Endothelial cell of umbilical vein (primary cell): ENCODE data around the genes SGSM2 and CTNS.

DNA sequence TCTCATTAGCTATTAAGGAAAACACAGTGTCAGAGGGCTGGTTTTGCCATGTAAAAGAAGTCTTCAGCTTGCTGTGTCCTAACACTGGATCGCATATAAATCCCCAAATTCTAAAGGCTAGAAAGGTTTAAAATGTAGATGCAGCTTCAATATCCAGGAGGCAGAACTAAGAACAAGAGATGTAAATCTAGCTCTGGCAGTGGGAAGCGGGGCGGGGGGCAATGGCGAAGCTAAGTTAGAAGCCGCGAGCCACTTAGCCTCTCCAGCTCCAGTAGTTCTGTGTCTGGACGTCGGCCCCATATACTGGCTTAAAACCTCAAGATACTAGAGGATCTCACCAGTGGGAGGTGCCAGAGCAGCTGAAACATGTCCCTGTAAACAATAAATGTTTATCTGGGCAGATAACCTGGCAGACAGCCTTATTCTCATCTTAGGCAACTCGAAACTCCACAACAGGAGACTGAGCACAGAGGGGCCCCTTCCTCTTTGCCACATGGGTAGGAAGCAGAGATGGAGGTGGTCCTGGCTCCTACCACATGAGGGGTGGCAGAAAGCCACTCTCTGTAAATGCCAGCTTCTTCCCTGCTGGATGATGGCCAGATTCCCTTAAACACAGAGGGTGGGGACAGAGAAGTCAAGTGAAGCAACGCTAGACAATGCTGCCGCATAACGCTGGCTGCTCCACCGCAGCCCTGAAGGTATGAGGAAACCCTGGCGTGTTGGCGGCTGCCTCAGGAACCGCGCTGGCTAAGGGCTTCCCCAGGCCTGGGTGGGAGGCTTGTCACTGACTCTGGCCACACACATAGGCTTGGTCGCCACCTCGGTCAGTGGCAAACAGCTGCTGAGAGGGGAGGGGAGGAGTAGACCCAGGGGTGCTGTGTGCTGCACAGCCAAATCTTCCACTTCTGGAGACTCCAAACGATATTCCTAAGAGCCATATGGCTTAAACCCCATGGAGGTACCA is 67.8 kb downstream of the HIC1 start:
- PRO-cap = no peak
CAGE:
- cytosol, long polyA minus RNA = no peak
- cytosol, long polyA plus RNA = no peak
- long polyA plus RNA = no peak
- nucleus, long polyA minus RNA = no peak
- nucleus, long polyA plus RNA = no peak

GRCh38 chr17:2173943-2174586 is 119.2 kb downstream of the HIC1 start:
- PRO-cap = unidirectional peak, plus-strand start at chr17:2174344
CAGE:
- cytosol, long polyA minus RNA = no peak
- cytosol, long polyA plus RNA = no peak
- long polyA plus RNA = no peak
- nucleus, long polyA minus RNA = start-site peak on the plus strand at chr17:2173913-2174774, 64 reads
- nucleus, long polyA plus RNA = no peak

DNA sequence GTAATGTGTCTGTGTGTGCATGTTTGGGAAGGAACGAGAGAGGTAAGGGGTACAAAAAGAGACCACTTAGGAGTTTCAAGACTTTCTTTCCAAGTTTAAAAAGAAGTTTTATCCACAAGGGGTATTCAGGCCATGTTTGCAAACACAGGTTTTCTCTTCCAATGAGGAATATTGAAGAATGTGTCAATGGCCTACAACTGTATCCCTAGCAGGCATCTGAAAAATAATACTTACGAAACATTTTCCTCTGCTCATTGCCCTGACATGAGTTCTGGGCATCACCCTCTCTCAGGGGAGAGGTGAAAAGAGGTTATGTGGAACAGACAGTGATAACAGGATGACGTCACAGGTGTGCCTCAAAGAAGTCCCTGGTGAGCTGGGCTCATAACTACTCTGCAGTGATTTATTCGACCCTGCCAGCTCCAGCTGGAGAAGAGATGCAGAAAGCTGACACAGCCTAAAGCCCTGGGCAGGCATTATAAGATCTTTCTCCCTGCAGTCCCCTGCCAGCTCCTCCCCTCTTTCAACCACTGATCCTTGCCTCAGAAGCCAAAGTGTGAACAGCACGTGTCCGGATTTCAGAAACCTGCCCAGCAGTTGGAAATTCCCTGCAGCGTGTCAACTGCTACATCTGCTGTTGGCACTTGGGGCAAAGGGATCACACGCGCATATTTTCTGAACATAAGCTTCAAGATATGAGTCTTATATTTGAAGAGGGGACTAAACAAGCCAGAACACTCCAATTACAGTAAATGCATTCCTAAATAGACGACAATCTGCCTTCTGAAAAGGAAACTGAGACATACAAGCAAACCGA is 80.7 kb downstream of the SMG6 start:
- PRO-cap = no peak
CAGE:
- cytosol, long polyA minus RNA = no peak
- cytosol, long polyA plus RNA = no peak
- long polyA plus RNA = no peak
- nucleus, long polyA minus RNA = no peak
- nucleus, long polyA plus RNA = no peak

- PRO-cap = bidirectional peak, plus-strand start at chr17:2337494, minus-strand start at chr17:2337397
CAGE:
- cytosol, long polyA minus RNA = start-site peak on the plus strand at chr17:2337494-2337512, 19 reads
- cytosol, long polyA plus RNA = start-site peak on the plus strand at chr17:2337451-2337577, 76 and 104 reads in 2 replicates
- long polyA plus RNA = start-site peak on the plus strand at chr17:2337492-2337506, 173 and 158 reads in 2 replicates
- nucleus, long polyA minus RNA = start-site peak on the plus strand at chr17:2337598-2337650, 47 reads
- nucleus, long polyA plus RNA = no peak
Observed at GRCh38 chr17:2336809-2337847, at the start of gene SGSM2. Gene SGSM2, plus strand, starts transcription at chr17:2337501.

DNA sequence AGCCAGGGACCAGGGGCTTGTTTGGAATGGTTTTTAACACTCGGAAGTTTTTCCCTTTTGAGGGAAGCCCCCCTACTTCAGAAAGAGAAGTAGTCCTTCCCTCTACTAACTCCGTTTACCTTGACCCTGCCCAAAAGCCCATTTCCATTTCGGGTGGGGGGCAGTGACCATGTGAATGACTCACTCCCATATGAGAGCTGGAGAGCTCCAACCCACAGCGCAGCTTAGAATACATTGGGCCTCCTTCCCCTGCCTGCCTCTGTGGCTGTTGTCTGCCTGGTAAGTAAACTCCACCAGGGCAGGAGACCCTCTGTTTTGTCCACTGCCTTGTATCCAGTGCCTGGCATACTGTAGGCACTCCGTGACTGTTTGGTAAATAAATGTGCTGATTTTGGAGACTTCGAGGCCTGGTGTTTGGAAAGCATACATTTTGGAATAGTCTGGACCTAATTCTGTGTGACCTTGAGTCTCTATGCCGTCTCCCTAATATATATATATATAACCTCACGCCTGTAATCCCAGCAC is 1.1 kb downstream of the SGSM2 start:
- PRO-cap = no peak
CAGE:
- cytosol, long polyA minus RNA = no peak
- cytosol, long polyA plus RNA = no peak
- long polyA plus RNA = no peak
- nucleus, long polyA minus RNA = no peak
- nucleus, long polyA plus RNA = no peak

GRCh38 chr17:2382055-2382365 is 18.9 kb downstream of the MNT start:
- PRO-cap = no peak
CAGE:
- cytosol, long polyA minus RNA = no peak
- cytosol, long polyA plus RNA = no peak
- long polyA plus RNA = no peak
- nucleus, long polyA minus RNA = no peak
- nucleus, long polyA plus RNA = no peak

GRCh38 chr17:2386305-2387506 is 14.2 kb downstream of the MNT start:
- PRO-cap = no peak
CAGE:
- cytosol, long polyA minus RNA = no peak
- cytosol, long polyA plus RNA = no peak
- long polyA plus RNA = no peak
- nucleus, long polyA minus RNA = no peak
- nucleus, long polyA plus RNA = no peak

DNA sequence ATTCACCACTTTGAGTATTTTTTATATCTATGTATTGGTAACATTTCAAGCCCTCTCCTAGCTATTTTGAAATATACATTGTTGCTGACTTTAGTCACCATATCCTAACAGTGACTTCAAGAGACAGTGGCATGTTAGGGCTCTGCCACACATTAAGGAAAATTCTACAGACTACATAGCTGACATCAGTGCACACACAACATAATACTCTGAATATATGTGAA is 1.5 kb downstream of the METTL16 start:
- PRO-cap = no peak
CAGE:
- cytosol, long polyA minus RNA = no peak
- cytosol, long polyA plus RNA = no peak
- long polyA plus RNA = no peak
- nucleus, long polyA minus RNA = no peak
- nucleus, long polyA plus RNA = no peak

- PRO-cap = no peak
CAGE:
- cytosol, long polyA minus RNA = no peak
- cytosol, long polyA plus RNA = no peak
- long polyA plus RNA = no peak
- nucleus, long polyA minus RNA = no peak
- nucleus, long polyA plus RNA = no peak
Observed at GRCh38 chr17:2604153-2604963, 10.9 kb downstream of the PAFAH1B1 start.

DNA sequence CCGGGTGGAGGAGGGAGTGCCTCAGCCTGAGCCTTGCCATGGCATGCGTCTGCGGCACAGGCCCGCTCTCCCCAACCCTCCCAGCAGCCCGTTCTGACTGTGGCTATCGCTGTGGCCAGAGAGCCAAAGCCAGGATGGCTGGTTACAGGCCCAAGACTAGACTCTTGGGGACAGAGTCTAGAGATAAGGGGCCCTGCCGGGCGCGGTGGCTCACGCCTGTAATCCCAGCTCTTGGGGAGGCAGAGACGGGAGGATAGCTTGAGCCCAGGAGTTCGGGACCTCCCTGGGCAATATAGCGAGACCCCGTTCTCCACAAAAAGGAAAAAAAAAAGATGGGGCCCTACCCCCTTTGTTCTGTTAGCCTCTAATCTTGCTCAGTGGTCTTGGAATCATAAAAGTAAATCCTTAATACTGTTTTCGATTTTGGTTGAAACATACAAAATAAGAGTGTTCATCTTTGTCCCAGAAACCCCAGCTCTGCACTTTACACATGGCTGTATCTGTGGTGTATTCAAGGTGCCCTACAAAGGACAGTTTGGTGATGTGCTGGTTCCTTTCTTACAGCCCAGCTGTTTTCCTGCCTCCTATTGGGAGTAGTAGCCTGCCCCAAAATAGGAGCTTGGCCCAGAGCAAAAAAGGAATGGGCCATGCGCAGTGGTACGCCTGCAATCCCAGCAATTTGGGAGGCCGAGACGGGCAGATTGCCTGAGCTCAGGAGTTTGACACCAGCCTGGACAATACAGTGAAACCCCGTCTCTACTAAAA is 25.6 kb downstream of the CLUH start:
- PRO-cap = no peak
CAGE:
- cytosol, long polyA minus RNA = no peak
- cytosol, long polyA plus RNA = no peak
- long polyA plus RNA = no peak
- nucleus, long polyA minus RNA = no peak
- nucleus, long polyA plus RNA = no peak

DNA sequence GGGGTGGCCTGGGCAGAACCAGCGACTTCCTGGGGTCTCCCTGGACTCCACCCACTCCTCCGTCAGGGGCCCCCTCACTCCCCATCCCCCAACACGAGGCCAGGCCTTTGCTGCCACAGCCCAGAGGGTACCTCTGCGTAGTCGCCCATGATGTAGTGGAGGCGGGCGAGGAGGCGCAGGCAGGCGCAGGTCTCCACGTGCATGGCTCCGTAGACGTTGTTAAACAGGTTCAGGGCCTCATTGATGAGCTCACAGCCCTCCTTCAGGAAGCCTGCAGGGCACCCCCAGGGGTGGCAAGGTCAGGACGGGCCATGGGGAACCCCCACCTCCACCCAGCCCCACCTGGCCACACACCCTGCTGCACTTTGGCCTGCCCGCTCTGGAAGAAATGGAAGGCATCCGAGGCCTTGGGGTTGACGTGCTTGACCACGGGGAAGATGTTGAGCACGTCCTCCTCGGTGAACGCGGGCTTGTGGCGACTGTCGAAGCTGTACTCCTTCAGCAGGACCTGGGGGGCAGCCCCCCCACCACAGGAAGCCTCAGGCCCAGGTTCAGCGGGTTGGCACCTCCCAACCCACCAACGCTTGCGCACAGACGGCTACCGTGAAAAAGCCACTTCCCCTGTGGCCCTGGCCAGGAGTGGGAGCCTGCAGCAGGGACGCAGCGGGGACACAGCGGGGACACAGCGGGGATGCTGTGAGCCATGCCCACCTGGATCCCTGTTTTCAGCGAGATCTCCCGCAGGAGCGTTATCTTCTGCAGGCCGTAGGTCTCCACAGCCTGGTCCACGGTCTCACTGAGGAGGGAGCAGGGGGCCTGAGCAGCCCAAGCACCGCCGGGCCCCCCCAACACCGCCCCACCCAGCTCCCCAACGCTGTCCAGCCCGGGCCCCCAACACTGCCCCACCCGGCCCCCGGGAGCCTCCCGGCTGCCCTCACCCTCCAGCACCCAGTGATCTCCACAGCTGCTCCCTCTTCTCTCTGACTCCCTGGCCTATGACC is 17.5 kb downstream of the CLUH start:
- PRO-cap = no peak
CAGE:
- cytosol, long polyA minus RNA = no peak
- cytosol, long polyA plus RNA = no peak
- long polyA plus RNA = no peak
- nucleus, long polyA minus RNA = no peak
- nucleus, long polyA plus RNA = no peak

DNA sequence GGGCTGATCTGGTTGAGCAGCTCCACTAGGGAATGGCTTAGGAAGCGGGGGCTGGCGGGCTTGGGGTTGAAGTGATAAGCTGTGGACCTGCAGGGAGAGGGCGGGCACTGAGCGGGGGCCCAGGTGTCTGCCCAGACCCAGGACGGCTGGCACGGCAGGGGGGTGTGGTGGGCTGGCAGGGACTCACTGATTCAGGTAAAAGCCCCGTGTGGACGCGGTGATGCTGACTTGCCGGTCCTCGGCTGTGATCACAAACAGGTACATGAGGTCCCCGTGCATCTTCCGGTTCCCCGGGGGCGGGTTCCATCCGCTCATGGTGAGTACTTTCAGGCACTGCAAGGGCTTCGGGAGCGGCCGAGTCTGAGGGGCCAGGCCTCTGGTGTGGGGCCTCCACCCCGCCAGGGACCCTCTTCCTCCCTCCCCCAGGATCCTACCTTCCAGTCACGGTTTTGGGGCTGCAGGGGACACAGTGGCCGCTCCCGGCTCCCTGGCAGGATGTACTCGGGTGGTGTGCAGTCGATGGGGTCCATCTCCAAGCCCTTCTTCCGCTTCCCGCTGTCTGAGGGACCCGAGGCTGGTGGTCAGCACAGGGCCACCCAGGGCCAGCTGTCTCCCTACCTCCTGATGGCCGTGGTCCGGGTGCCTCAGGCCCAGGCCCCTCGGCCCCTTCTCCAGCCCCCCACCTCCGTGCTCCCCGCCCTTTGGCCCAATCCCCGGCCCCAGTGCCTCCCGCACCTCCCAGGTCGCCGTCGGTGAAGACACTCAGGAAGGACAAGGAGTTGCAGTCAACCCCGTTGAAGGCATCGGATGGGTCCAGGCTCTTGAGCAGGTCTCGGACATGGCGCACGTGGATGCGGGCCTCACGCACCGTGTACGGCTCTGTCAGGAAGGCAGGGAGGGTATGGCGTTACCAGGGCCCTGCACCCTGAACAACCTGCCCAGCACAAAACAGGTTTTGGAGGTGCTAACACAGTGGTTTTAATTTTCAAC is 10.1 kb downstream of the CLUH start:
- PRO-cap = no peak
CAGE:
- cytosol, long polyA minus RNA = no peak
- cytosol, long polyA plus RNA = no peak
- long polyA plus RNA = no peak
- nucleus, long polyA minus RNA = no peak
- nucleus, long polyA plus RNA = no peak

DNA sequence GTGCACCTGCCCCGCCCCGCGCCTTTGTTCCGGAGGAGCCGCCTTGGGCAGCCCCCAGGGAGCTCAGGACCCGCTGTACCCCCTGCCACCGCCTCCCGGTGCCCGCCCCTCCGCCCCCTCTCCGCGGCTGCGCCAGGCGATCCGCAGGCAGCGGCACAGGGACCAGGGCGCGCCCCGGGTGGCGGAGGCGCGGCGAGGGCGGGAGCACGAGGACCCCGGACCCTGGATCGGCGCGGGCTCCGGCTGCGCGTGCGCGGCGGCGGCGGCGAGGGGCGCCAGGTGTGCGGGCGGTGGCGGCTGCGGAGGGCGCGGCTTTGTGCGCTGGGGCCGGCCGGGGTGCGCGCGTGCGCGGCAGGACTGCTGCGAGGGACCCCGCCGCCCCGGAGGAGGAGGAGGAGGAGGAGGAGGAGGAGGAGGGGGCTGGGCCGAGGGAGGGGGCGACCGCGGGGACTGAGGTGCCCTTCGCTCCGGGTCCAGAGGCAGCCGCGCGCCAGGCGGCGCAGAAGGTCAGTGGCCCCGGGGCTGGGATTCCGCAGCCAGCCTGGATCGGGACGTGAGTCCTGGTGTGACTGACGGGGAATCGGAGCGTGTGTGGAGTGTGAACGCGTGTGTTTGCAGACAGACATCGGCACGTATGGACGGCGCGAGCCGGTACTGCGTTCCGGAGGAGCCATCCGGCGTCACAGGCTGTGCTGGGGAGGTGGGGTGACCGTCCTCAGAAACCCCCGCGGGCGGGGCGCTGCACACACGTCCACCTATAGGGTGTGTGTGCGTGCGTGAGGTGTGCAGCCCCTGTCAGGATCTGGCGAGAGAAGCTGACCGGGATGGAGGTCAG is 19.6 kb upstream of the RAP1GAP2 start:
- PRO-cap = no peak
CAGE:
- cytosol, long polyA minus RNA = no peak
- cytosol, long polyA plus RNA = no peak
- long polyA plus RNA = no peak
- nucleus, long polyA minus RNA = no peak
- nucleus, long polyA plus RNA = no peak

GRCh38 chr17:2847375-2848242 is 51.4 kb downstream of the RAP1GAP2 start:
- PRO-cap = no peak
CAGE:
- cytosol, long polyA minus RNA = no peak
- cytosol, long polyA plus RNA = no peak
- long polyA plus RNA = no peak
- nucleus, long polyA minus RNA = no peak
- nucleus, long polyA plus RNA = no peak

DNA sequence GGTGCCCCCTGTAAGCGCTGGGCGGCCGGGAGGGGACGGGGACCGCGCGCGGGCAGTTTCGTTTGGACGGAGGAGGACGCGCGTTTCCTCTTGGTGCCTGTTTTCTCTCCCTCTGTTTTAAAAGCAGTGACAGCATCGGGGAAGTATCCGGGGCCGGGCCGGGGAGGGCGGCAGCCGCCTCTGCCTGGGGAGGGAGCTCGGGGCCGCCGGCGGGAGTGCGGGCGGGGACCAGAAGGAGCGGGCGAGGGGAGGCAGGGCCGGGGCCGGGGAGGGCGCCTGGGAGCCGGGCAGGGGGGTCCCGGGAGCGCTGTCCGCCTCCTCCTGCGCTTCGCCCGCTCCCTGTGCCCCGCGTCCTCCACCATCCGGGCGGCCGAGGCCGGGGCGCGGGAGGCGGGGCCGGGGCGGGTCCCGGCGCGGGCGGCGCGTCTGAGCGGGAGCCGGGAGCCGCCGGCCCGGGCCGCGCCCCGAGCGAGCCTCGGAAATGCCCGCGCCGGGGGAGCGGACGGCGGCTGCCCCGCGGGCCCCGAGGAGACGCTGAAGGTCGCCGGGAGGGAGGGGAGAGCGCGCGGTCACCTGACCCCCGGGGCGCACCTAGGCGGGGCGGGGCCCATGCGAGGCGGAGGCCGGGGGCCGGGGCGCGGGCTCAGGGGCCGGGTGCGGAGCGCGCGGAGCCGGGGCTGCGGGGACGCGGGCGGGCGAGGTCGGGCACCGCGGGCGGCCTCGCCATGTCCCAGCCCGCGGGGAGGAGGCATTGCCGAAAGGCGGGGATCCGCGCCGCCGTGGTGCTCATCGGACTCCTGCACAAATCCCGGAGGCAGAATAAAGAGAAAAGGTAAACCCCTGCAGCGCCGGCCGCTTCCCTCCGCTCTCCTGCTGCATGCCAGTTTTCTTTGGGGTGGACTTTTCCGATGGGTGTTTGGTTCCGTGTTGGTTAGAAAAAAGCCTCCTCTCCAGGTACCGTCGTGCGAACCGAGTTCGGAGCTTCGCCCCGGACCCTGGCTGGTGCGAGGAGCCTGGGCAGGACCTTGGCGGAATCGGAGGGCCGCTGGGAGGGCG is 57.4 kb downstream of the RAP1GAP2 start:
- PRO-cap = bidirectional peak, plus-strand start at position 146 of the sequence, minus-strand start at position 114 of the sequence
CAGE:
- cytosol, long polyA minus RNA = no peak
- cytosol, long polyA plus RNA = no peak
- long polyA plus RNA = no peak
- nucleus, long polyA minus RNA = no peak
- nucleus, long polyA plus RNA = no peak

GRCh38 chr17:2865138-2865681 is 69.0 kb downstream of the RAP1GAP2 start:
- PRO-cap = no peak
CAGE:
- cytosol, long polyA minus RNA = no peak
- cytosol, long polyA plus RNA = no peak
- long polyA plus RNA = no peak
- nucleus, long polyA minus RNA = no peak
- nucleus, long polyA plus RNA = no peak

GRCh38 chr17:2996250-2996616 is 67.2 kb downstream of the OR1D5 start:
- PRO-cap = no peak
CAGE:
- cytosol, long polyA minus RNA = no peak
- cytosol, long polyA plus RNA = no peak
- long polyA plus RNA = no peak
- nucleus, long polyA minus RNA = no peak
- nucleus, long polyA plus RNA = no peak

GRCh38 chr17:3004832-3005627 is 58.4 kb downstream of the OR1D5 start:
- PRO-cap = no peak
CAGE:
- cytosol, long polyA minus RNA = no peak
- cytosol, long polyA plus RNA = no peak
- long polyA plus RNA = no peak
- nucleus, long polyA minus RNA = no peak
- nucleus, long polyA plus RNA = no peak

DNA sequence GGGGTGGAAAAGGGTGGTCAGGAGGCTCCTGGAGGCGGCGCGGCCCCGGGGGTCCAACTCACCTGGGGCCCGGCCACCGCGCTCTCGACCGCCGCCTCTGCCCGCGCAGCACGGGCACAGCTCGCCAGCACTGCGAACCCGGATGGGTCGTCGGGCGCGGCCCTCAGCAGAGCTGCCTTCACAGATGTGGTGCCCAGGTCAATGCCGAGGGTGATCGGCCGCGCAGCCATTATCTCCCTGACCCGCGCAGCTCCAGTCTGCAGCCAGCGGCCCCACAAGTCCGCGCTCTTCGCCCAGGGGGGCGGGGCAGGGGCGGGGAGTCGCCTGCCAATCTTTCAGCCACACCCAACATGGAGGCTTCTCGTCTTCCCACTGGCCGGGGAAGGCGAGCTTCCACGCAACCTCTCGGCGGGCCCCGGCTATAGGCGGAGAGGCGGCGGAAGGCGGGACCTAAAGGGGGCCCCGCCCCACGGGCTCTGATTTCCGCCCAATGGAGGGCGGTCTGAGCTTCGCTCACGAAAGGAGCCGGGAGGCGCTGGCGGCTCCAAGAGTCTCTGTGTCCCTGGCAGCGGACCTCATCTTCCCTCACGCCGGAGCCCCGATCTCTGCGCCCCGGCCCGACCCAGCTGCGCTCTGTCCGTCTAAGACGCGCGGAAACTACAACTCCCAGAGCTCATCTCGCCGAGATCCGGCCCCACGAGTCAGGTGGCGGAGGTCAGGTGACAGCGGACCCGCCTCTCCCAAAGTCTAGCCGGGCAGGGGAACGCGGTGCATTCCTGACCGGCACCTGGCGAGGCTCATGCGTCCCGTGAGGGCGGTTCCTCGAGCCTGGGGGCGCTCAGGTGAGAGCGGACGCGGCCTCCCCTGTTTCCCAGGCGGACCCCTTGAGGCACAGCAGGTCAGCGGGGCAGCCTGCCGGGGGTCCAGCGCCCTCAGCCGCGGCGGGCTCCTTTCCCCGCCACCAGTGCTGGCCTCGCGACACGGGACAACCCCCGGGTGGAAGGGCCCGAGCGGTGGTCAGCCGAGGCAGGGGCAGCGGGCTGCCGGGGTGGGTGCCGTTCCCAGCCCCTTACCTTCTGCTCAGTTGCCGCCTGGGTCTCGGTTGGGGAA is at the start of gene CTNS:
CTNS (plus strand) TSS at position 771 of the 1,110 bp plus-strand sequence.
- PRO-cap = bidirectional peak, plus-strand start at position 490 of the sequence, minus-strand start at position 259 of the sequence; bidirectional peak, plus-strand start at position 773 of the sequence, minus-strand start at position 690 of the sequence
CAGE:
- cytosol, long polyA minus RNA = start-site peak on the plus strand centred at position 748 of the sequence, 52 bp wide, 24 reads
- cytosol, long polyA plus RNA = start-site peak on the minus strand centred at position 276 of the sequence, 51 bp wide, 190 and 84 reads in 2 replicates; start-site peak on the plus strand centred at position 751 of the sequence, 66 bp wide, 36 and 20 reads in 2 replicates
- long polyA plus RNA = start-site peak on the minus strand centred at position 258 of the sequence, 15 bp wide, 180 and 125 reads in 2 replicates; start-site peak on the plus strand centred at position 758 of the sequence, 38 bp wide, 21 and 37 reads in 2 replicates
- nucleus, long polyA minus RNA = start-site peak on the minus strand centred at position 258 of the sequence, 8 bp wide, 321 reads; start-site peak on the plus strand centred at position 505 of the sequence, 105 bp wide, 46 reads; start-site peak on the plus strand centred at position 754 of the sequence, 40 bp wide, 116 reads
- nucleus, long polyA plus RNA = no peak

- PRO-cap = no peak
CAGE:
- cytosol, long polyA minus RNA = no peak
- cytosol, long polyA plus RNA = no peak
- long polyA plus RNA = no peak
- nucleus, long polyA minus RNA = no peak
- nucleus, long polyA plus RNA = no peak
Observed at GRCh38 chr17:3688821-3689217, 7.1 kb downstream of the P2RX5 start.